NT2/D1 (cell line): ENCODE results near the genes HHATL, POMGNT2 and ABHD5.

- RRBS, 2 experiments = no CpG with 5 or more reads among the region's 5 CpGs
Measured at GRCh38 chr3:42653772-42654010, 194 bp downstream of the ZBTB47 start.

GRCh38 chr3:42654011-42654707 lies 662 bp downstream of the ZBTB47 start:
- RRBS, 2 experiments = 1 to 2% methylated on average over 18 to 19 of the region's 79 CpGs

DNA sequence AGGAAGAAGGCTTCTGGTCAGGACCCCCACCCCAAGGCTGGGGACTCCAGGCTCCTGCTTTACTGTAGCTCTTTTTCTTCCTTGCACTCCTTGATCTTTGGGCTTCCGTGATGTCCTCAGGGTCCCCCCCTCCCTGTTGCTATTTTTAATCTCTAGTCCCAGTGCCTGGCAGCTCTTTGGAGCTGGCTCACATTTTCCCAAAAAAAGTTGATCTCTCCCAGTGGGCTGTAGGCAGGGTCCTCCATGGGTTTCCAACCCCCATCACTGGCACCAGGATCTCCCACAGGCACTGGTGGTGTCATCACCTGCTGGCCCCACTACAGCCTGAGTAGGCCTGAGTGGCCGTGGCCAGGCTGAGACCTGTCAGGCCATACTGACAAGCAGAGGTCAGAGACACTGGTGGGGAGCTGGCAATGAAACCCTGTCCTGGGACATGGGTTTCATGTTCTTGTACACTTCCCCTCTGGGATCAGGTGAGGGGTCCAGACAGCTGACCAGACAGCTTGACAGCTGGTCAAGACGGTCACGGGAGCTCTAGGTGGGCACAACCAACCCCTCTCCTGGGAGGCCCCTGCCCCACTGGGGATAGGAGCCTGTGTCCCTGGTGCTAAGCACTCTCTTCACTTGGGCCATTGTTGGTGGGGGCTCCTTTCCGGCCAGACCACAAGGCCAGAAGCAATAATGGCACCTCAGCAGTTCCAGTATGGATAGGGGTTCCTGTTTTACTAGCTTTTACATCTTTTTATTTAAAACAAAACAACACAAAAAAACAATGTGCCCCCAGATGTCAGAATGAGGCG lies 13.0 kb downstream of the ZBTB47 start:
- RRBS, 2 experiments = no CpG with 5 or more reads among the region's 6 CpGs

DNA sequence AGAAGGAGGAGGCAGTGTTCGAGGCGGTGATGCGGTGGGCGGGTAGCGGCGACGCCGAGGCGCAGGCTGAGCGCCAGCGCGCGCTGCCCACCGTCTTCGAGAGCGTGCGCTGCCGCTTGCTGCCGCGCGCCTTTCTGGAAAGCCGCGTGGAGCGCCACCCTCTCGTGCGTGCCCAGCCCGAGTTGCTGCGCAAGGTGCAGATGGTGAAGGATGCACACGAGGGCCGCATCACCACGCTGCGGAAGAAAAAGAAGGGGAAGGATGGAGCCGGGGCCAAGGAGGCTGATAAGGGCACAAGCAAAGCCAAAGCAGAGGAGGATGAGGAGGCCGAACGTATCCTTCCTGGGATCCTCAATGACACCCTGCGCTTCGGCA lies 834 bp downstream of the KLHL40 start:
- RRBS, 2 experiments = no CpG with 5 or more reads among the region's 37 CpGs

DNA sequence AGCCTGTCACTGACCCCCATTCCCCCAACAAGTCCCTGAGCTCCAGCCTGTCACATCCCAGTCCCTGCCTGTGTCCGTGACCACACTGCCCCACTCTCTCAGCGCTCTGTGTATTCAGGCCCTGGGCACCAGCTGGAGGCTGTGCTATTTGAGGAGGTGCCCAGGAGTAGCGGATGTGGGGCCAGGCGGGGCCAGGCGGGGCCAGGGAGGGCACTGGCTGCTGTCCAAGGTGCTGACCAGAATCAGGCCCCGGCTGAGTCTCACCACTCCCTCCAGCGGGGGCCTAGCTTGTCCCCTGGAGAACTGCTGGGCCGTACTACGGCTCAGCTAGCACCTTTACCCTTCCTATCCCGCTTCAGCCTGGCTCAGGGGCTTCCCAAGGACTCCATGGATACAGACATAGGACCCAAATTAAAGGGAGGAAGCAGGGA lies 1.2 kb downstream of the HHATL start:
- RRBS, 2 experiments = no CpG with 5 or more reads among the region's 10 CpGs

DNA sequence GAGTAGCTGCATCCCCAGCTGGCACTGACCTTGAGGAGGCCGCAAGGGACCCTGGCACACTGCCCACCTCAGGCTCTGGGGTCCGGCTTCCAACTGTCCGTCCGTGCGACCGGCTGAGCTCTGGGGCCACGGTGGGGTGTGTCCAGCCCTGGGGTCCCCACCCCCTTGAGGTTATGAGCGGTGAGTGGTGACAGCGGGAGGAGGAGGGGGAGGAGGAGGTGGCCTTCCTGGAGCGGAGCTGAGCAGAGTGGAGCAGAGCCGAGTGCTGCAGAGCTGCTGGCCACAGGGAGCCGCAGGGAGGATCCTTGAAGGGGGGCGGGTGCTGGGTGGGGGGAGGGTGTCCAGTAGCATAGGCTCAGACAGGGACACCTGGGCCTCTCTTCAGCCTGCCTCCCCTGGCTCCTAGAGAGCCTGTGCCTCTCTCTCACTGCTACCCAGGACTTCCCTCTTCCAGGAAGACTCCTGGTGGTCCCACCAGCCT lies at the start of gene HHATL:
TSS of gene HHATL (minus strand) at position 249 of the 481 bp plus-strand sequence.
- RRBS, 2 experiments = no CpG with 5 or more reads among the region's 13 CpGs

DNA sequence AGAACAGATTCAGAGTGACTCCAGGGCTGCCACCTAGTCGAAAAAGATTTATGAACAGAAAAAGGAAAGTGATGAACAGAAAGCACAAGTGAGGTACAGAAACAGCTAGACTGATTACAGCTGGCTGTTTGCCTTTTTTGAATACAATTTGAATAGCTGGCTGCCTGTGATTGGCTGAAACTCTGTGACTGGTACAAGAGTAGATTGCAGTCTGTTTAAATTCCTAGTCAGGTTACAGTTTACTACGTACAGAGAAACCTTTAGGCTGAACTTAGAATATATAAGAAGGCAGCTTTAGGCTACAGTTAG lies 10.1 kb downstream of the CCDC13 start:
- RRBS, 2 experiments = no CpG with 5 or more reads among the region's 2 CpGs

DNA sequence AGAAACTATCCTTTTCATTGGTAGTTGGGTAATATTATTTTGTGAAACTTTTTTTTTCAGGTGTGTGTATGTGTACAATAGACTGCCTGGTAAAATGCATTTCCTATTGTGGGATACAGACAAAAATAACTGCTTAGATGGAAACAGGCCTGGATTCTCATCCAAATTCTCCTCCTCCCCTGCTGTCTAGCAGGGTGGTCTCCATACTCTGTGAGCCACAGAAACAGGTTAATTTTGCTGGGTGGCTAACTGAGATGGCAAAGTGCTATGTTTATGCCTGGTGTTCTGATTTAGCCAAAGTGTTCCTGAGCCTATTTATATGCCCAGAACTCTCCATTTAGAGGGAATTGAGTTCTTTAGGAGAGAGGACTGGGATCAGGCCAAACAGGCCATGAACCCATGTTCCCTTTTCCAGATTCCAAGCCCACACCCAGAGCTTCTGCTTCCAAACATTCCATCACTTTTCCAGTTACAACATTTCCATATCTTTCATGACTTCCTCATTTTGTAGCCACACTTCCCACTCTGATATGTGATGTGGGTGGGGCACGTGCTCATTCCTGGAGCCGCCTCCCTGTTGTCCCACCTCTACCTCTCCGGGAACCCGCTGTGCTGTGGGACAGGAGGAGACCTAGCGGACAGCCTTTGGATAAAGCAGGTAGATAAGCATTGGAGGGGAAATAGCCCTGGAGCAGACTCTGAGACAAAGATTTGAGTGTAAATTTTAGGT lies 32.1 kb downstream of the CYP8B1 start:
- RRBS, 2 experiments = no CpG with 5 or more reads among the region's 5 CpGs

DNA sequence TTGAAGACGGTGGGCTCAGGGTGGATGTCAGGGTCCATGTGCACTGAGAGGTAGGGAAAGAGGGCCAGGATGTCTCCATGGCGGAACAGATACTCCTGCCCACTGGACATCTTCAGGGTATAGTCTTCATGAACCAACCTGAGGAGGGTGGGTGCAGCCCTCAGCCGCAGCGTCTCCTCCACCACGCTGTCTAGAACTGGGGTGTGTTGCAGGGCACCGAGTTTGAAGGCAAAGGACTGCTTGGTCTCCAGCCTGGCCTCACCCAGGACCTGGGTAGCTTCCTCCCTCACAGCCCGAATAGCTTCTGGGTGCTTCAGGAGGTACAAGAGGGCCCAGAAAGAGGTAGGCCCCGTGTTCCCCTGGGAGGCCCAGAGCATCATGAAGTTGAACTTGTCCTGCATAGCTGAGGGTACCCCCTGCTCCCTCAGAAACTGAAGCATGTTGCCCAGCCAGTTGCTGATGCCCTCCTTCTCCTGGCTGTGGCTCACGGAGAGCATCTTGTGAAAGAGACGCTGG lies 1.0 kb downstream of the CYP8B1 start:
- RRBS, 2 experiments = no CpG with 5 or more reads among the region's 10 CpGs

- RRBS, 2 experiments = no CpG with 5 or more reads among the region's 6 CpGs
Measured at GRCh38 chr3:43086456-43087279, 19.2 kb downstream of the POMGNT2 start.

DNA sequence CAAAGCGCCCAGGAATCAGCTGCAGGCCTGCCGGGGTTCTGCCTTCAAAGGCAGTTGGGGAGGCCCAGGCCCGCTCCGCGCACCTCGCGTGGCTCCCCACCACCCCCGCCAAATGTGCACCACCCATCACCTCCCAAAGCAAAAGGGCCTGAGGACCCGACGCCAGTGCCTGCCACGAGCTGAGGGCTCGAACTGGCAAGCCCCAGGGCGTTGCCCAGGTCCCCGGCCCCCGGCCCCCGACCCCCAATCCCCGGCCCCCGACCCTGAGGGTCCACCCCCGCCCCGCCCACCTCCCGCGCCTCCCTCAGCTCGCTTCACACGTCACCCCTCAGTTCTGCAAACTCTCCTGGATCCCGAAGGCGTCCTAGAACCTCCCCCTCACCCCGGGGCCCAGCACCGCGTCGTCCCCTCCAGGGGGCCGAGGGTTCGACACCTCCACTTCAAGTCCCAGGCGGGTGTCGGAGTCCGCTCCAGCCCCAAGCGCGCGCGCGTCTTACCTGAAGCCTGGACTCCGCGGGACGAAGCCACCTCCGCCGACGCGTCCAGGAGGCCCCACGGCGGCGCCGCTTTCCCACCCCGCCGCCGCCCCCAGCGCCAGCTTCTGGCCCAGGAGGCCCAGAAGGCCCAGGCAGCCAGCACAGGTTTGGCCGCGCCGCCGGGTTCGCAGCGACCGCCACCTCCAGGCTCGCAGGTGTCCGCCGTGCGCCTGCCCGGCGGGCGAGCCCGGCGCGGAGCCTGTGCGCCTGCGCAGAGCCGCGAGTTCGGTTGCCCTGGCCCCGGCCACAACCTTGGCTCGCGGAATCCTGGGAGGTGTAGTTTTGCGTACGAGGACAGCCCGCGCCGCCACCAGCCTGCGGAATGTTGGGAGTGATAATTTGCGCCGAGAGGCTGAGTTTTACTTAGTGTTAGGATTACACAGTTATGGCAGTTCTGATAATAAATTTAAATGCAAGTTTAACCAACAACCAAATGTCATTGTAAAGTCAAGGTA lies at the start of gene POMGNT2:
TSS of gene POMGNT2 (minus strand) at position 741 of the 991 bp plus-strand sequence.
- RRBS, 2 experiments = 6 to 10% methylated on average over 16 of the region's 88 CpGs

- RRBS, 2 experiments = no CpG with 5 or more reads among the region's 4 CpGs
Measured at GRCh38 chr3:43192381-43192980, 86.6 kb upstream of the POMGNT2 start.

DNA sequence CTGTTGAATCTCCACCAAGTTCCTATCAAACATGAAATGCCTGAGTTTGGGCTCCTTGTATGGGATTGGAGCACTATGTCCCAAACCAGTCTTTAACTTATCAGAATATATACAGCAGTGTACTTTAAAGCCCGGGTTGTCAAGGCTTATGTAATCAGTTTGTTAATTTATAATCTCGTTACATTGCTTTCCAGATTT lies 1.2 kb downstream of the SNRK start:
- RRBS, 2 experiments = no CpG with 5 or more reads among the region's 2 CpGs

DNA sequence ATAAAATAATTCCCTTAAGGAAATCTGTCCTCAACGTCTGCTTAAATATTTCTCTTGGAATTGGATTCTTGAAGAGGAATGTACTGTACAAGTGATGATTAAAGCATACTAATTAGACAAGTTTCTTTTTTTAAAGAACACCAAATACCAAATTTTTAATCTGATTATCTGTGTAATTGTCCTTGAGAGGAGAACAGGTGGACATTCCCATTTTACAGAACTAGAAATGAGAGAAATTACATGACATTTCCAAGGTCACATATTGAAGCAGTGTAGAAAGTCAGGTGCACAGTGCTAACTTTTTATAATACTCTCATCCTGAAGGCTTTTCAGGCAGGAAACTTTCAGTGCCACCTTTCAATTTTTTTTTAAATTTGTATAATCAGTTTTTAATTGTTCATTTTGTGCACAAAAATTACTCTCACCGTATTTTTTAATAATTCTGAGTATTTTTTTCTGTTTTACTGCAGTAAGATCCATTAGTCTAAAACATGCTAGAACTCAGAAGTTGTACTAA lies 1.6 kb downstream of the SNRK start:
- RRBS, 2 experiments = no CpG with 5 or more reads among the region's 2 CpGs

GRCh38 chr3:43405917-43406417 lies 119.6 kb downstream of the SNRK start:
- RRBS, 2 experiments = no CpG with 5 or more reads among the region's 8 CpGs

GRCh38 chr3:43477488-43477941 lies 144.3 kb downstream of the ANO10 start:
- RRBS, 2 experiments = no CpG with 5 or more reads among the region's 9 CpGs

DNA sequence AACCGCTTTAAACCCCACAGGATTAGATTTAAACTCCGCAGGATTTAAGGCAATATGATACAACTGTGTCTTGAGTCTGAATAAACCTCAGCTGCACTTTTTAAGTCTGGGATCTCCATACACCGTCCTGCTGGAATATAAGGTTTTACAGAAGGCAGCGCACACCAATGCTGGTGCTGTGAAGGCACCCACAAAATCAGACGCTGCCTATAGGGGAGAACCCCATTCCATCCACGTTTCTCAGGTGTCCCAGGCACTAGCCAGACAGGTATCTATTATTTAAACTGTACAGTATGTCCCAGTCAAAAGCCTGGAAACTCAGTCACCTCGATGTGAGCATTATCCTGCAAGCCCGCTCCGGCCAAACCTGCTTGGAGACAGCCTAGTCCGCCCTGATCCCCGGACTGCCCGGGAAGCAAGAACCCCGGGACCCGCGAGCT lies 750 bp downstream of the ANO10 start:
- RRBS, 2 experiments = 0 to 5% methylated on average over 2 to 3 of the region's 15 CpGs

DNA sequence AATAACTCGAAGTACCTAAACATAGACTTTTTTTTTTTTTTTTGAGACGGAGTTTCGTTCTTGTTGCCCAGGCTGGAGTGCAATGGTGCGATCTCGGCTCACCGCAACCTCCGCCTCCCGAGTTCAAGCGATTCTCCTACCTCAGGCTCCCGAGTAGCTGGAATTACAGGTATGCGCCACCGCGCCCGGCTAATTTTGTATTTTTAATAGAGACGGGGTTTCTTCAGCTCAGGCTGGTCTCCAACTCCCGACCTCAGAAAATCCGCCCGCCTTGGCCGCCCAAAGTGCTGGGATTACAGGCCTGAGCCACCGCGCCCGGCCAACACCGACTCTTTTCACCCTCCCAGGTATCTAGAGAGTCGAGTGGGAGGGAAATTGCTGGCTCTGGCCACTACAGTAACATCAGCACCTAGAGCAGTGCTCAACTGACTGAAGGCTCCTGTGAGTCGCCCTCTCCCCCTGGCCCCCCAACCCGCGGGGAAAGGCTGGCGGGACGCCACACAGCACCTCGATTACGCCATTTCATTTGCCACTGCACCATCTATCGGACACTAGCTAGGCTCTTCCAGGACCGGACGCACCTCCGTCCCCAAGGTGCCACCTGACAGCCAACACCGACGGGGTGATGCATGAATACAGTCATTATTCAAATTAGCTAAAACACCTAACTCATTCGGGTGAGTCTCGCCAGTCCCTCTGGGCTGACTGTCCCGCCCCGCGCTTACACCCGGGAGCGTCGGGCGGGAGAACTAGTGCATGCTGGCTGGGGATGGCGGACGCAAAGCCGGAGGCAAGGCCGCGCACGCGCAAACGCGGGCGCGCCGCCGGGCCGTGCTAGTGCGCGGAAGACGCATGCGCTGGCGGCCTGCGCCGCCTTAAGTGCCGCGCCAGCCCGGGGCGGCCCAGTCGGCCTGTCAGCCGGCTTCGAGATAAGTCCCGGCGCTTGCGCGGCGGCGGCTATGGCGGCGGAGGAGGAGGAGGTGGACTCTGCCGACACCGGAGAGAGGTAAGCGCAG lies at the start of gene ABHD5:
TSS of gene ABHD5 (plus strand) at position 905 of the 1,016 bp plus-strand sequence.
- RRBS, 2 experiments = under 1% methylated on average over 38 of the region's 85 CpGs

- RRBS, 2 experiments = 4 to 13% methylated on average over 9 to 13 of the region's 27 CpGs
Measured at GRCh38 chr3:43769153-43770208, 78.7 kb downstream of the ABHD5 start.